Breast epithelium (tissue), 2 donors: ENCODE data around the genes LAMA4, CALHM6 and CALHM4.

DNA sequence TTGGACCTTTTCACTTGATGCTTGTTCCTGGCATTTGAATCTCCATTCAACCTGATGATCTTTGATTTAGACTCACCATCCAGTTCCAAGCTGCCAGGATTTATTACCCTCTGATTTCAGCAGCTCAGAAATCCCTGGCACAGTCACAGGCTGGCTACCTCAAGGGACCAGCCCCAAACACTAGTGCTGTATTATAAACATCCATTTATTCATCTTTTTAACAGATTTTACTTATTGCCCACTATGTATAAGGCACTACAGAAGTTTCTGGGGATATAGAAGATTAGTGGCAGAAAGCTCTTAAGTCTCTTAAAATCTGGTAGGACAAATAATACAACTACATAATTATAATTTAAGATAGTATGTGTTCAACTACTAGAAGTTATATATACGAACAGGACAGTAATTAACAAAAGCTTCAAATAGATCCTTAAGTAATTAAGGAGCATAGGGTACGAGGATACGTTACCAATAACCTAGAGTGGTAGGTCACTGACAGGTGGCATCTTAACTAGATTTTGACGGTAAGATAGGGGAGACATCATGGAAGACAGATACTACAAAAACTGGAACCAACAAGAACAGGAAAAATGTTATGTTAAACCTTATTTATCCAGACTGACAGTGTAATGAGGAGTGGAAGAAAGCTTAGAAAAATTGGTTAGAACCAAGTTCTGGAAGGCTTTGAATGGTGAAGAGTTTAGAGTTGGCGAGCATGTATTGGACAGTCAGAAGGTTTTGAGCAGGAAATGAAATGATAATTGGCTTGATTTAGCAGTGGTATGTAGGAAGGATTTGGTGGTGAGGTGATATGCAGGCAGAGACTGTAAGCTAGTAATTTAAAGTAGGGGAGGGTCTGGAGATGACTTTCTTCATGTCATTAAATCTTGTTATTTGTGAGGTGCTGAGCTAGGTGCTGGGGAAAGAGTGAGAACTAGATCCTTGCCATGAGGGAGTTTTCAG, 15.5 kb upstream of the REV3L start:
- PRO-cap: no peak
- RAMPAGE, long total RNA, 2 experiments: no peak in any of the 2 experiments

GRCh38 chr6:111564413-111565231, 41.1 kb downstream of the TRAF3IP2 start:
- PRO-cap: no peak
- RAMPAGE, long total RNA, 2 experiments: no peak in any of the 2 experiments

- PRO-cap: no peak
- RAMPAGE, long total RNA, 2 experiments: no peak in any of the 2 experiments
These were observed 70.7 kb upstream of the TRAF3IP2 start for GRCh38 chr6:111676313-111676759.

DNA sequence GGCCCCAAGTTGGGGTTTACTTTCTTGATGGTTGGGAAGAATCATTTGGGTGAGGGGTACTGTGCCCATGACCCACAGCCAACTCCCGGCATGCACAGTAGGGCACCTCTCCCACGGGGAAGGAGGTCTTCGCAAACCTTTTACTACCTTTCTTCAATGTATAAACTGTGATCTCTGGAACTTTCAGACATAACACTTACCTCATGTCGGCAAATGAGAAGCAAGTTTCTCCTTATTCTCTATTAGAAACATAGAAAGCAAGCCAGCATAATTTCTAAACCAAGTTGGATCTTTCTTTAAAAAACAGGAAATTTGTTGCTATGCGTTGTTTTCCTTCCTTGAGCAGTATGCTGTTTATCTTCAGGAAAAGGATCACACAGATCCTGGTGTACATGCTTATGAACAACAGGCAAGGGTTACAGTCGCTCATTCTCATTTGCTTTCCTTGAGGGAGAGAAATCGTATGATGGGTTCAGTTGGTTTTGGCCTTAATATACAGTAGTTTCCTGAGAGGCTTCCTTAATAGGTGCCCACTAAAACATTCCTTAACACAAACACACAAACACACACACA, 118.9 kb downstream of the FYN start:
- PRO-cap: no peak
- RAMPAGE, long total RNA, 2 experiments: no peak in any of the 2 experiments

DNA sequence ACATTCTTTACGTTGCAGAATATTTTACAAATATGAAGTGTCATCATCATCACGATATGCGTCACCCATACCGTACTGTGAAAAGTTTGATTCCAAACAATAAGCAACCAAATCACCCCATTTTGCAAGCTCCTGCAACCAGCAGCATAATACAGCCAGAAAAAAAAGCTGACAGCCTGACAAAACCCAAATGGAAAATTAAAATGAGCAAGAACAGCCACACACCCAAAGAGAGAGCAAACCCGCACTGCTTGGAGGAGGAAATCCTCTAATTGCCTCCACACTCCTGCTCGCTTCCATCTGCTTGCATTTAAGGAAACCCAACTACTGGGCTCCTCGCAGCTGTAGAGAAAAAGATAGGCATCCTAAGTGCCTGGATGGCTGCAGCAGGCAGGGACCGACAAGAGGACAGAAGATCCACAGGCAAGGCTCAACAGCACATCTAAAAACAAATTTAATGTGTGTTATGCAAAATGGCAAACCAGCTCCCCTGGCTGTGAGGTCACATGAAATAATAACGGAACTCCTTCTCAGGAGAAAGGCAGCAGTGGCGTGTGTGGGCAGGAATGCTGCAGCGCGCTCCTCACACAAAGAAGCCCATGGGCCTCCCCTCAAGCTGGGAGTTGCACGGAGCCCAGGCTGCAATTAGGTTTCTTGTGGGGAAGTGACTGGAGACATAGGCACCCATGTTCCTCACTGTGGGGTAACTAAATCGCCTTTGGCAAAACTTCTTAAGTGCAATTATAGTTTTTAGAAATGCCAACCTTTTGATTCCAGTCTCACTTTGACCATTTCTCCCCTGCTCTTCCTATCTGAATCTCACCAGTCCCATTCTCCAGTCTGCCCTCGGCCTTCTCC, 113.0 kb downstream of the FYN start:
- PRO-cap: no peak
- RAMPAGE, long total RNA, 2 experiments: no peak in any of the 2 experiments

GRCh38 chr6:111794841-111795285, 78.4 kb downstream of the FYN start:
- PRO-cap: no peak
- RAMPAGE, long total RNA, 2 experiments: no peak in any of the 2 experiments

DNA sequence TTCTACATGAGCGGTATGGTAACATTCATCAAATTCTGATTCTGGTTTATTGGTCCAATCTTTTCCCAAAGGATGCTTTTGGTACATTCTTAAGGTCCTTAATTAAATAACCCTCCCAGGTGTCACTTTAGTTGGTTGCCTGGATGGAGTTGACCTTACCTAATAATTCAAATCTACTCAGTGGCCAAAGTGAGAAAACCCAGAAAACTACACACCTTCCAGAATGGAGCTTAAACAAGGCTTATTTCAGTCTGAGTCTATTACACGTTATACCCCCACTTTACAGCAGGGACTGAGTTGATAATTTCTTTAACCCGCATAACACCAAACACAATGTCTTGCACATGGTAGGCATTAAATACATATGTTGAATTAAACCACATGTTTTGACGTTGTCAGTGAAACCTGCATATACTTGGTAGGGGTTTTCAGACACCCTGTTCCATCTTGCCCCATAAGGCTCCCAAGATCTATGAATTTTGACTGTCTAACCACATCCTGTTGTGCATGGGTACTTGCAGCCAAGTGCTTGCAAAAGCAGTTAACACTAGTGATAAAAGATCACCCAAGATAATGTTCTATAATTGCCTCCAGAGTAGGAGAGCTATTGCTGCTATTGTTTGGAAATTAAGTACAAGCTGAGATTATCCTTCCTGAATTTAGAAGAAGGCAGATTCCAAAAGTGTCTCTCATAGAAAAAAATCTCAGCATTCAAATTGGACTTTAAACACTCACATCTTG, 26.1 kb upstream of the CCN6 start:
- PRO-cap: no peak
- RAMPAGE, long total RNA, 2 experiments: no peak in any of the 2 experiments

GRCh38 chr6:112191441-112192026, 62.8 kb downstream of the LAMA4 start:
- PRO-cap: no peak
- RAMPAGE, long total RNA, 2 experiments: no peak in any of the 2 experiments

- PRO-cap: no peak
- RAMPAGE, long total RNA, 2 experiments: no peak in any of the 2 experiments
These were observed 30.4 kb downstream of the LAMA4 start for GRCh38 chr6:112223867-112224396.

DNA sequence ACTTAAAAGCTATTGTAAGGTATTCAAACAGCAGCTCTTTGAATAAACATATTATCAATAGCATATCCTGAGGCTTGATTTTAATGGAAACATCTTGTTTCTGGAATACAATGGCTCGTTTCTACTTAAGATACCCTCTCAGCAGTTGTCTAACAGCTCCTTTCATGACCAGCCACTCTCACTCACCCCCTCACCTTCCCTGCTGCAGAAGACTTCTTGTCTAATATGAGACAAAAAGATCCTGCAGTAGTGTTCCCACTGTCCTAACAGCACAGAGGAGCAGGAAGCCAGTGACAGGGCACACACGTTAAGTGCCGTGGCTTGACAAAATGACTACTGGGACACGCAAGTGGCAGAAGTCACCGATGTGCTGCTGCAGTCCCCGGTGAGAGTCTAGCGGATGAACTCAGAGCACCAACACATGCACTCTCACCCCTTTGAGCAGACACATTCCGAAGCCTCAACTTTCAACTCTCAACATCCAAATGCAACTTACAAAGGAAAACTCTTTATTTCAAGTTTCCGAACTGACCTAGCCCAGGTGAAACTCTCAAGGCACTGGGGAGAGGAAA, 985 bp downstream of the LAMA4 start:
- PRO-cap: no peak
- RAMPAGE, long total RNA, 2 experiments: no peak in any of the 2 experiments

- PRO-cap: bidirectional peak, plus-strand start at chr6:112254617, minus-strand start at chr6:112254538
- RAMPAGE, long total RNA, 2 experiments: start-site peak on the minus strand in 2 of 2 experiments, at chr6:112254235-112254606 at its widest, 31 to 330 reads per replicate
These were observed at the start of gene LAMA4 for GRCh38 chr6:112253868-112254935. LAMA4 (minus strand) TSS chr6:112254567.

DNA sequence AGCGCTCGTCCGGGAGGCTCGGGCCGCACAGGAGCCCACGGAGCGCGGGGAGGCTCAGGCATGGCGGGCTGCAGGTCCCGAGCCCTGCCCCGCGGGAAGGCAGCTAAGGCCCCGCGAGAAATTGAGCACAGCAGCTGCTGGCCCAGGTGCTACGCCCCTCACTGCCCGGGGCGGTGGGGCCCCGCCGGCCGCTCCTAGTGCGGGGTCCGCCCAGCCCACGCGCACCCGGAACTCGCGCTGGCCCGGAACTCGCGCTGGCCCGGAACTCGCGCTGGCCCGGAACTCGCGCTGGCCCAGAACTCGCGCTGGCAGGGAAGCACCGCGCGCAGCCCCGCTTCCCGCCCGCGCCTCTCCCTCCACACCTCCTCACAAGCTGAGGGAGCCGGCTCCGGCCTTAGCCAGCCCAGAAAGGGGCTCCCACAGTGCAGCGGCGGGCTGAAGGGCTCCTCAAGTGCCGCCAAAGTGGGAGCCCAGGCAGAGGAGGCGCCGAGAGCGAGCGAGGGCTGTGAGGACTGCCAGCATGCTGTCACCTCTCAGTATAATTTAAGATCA, 342.4 kb downstream of the RFPL4B start:
- PRO-cap: no peak
- RAMPAGE, long total RNA, 2 experiments: no peak in any of the 2 experiments

DNA sequence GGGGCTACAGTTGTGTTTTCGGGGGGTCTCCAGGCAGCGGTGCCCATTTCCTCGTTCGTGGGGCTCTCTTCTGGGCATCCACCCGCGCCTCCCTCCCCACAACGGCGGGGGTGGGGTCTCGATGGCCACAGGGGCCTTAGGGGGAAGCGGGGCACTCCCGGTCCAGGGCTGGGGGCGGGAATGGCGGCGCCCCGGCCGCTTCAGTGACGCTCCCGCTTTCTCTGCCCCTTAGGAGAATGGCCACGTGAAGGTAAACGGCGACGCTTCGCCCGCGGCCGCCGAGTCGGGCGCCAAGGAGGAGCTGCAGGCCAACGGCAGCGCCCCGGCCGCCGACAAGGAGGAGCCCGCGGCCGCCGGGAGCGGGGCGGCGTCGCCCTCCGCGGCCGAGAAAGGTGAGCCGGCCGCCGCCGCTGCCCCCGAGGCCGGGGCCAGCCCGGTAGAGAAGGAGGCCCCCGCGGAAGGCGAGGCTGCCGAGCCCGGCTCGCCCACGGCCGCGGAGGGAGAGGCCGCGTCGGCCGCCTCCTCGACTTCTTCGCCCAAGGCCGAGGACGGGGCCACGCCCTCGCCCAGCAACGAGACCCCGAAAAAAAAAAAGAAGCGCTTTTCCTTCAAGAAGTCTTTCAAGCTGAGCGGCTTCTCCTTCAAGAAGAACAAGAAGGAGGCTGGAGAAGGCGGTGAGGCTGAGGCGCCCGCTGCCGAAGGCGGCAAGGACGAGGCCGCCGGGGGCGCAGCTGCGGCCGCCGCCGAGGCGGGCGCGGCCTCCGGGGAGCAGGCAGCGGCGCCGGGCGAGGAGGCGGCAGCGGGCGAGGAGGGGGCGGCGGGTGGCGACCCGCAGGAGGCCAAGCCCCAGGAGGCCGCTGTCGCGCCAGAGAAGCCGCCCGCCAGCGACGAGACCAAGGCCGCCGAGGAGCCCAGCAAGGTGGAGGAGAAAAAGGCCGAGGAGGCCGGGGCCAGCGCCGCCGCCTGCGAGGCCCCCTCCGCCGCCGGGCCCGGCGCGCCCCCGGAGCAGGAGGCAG, 2.6 kb downstream of the MARCKS start:
- PRO-cap: unidirectional peak, plus-strand start at position 154 of the sequence; bidirectional peak, plus-strand start at position 656 of the sequence, minus-strand start at position 544 of the sequence
- RAMPAGE, long total RNA, 2 experiments: no peak in any of the 2 experiments

- PRO-cap: no peak
- RAMPAGE, long total RNA, 2 experiments: no peak in any of the 2 experiments
These were observed 81.5 kb upstream of the HS3ST5 start for GRCh38 chr6:114424158-114424912.

GRCh38 chr6:115361516-115361763, 699.3 kb downstream of the FRK start:
- PRO-cap: no peak
- RAMPAGE, long total RNA, 2 experiments: no peak in any of the 2 experiments

- PRO-cap: no peak
- RAMPAGE, long total RNA, 2 experiments: no peak in any of the 2 experiments
These were observed 30.2 kb upstream of the COL10A1 start for GRCh38 chr6:116156064-116156667.

GRCh38 chr6:116278696-116279229, 967 bp downstream of the TSPYL1 start:
- PRO-cap: unidirectional peak, plus-strand start at chr6:116279115
- RAMPAGE, long total RNA, 2 experiments: start-site peak on the plus strand in 1 of 2 experiments, at chr6:116279004-116279160 at its widest, 13 reads per replicate; start-site peak on the minus strand in 1 of 2 experiments, at chr6:116279101-116279144 at its widest, 18 reads per replicate

GRCh38 chr6:116461179-116461433, at the start of gene CALHM6:
CALHM6 (plus strand) TSS chr6:116461375.
- PRO-cap: no peak
- RAMPAGE, long total RNA, 2 experiments: no peak in any of the 2 experiments

GRCh38 chr6:116553407-116554047, at the start of gene CALHM4:
CALHM4 (plus strand) TSS chr6:116553751.
- PRO-cap: no peak
- RAMPAGE, long total RNA, 2 experiments: no peak in any of the 2 experiments

- PRO-cap: no peak
- RAMPAGE, long total RNA, 2 experiments: no peak in any of the 2 experiments
These were observed 1.4 kb downstream of the KPNA5 start for GRCh38 chr6:116682267-116683011.